Placental pericyte (primary cell): ENCODE data around the gene ITGB1BP1.

DNA sequence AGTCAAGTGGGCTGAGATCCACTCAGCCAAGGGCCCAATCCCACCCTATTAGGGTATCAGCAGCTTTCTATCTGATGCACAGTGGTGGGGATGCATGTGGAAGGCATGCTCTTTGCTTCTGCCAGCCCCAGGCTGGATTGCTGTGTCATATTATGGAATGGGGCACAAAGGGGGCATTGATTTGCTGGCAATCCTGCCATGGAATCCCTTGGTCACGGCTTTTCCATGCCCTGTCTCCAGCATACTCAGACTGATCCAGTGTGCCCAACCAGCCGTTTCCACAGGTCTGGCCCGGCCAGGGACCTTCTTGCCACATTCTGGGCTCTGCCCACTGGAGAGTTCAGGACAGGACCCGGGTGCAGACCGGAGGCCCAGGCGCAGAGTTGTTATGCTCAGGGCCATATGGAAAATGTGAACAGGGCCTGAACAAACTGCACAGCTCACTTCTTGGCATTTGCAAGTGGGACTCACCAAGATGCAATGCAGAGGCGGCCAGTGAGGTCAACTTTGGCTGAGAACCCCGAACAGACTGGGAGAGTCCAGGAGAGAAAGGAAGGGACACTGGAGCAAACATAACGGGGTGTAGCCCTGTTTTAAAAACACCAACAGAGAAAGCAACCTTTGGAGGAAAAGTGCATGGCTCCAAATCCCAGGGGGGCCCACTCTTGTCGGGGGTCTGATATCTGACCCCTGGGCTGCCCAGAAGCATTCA is 15.6 kb upstream of the ASAP2 start:
- CAGE, long polyA plus RNA = no peak

DNA sequence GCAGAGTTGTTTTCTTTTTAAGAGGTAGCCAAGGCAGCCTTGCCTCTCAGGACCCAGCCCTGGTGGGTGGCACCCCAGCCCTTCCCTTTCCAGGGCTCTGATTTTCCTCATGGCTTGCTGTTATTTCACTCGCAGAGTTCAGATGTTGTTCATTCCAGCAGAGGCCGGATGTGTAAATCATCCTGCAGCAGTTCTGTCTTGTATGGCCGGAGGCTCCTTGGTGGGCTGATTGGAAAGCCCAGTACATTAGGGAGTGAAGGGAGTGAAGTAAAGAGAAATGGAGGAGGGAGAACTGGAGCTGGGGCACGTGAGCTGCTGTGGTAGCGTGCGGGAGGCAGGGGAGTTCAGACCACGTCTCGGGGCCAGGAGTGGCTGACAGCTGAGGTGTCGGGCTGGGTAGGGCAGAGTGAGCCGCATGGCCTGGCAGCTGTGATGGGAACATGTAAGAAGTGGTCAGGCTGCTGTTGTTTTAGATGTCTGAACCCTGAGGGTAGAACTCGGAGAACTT is 28.8 kb downstream of the ASAP2 start:
- CAGE, long polyA plus RNA = no peak

GRCh38 chr2:9286651-9287492 is 80.3 kb downstream of the ASAP2 start:
- CAGE, long polyA plus RNA = no peak

- CAGE, long polyA plus RNA = no peak
Measured at GRCh38 chr2:9304851-9305668, 98.4 kb downstream of the ASAP2 start.

GRCh38 chr2:9330763-9331390 is 92.5 kb downstream of the ITGB1BP1 start:
- CAGE, long polyA plus RNA = no peak

DNA sequence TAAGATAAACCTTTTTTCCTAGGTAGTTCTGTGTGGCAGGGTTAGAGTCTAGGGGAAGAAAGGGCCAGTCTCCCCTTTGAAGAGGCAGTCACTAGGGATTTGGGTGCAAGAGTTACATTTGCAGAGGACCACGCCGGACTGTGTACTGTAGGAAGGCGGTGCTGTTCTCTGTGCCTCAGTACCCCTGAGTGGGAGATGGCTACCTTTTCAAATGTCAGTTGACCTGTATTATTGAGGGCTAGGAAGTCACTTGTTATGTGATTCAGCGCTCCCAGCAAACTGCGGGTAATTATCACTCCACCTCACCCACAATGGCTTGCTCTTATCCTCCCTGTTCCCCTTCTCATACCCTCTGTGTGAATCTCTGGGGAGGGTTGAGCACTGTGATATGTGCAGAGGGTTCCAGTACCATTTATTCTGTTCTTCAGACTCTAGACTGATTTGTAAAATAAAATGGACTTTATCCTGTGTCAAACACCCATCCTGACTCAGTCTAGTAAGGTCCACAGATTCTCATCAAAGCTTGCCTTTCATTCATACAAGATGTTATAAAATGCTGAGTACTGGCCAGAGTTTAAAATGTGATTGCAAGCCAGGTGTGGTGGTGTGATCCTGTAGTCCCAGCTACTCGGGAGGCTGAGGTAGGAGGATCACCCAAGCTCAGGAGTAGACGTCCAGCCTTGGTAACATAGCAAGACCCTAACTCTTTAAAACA is 71.7 kb downstream of the ITGB1BP1 start:
- CAGE, long polyA plus RNA = no peak

DNA sequence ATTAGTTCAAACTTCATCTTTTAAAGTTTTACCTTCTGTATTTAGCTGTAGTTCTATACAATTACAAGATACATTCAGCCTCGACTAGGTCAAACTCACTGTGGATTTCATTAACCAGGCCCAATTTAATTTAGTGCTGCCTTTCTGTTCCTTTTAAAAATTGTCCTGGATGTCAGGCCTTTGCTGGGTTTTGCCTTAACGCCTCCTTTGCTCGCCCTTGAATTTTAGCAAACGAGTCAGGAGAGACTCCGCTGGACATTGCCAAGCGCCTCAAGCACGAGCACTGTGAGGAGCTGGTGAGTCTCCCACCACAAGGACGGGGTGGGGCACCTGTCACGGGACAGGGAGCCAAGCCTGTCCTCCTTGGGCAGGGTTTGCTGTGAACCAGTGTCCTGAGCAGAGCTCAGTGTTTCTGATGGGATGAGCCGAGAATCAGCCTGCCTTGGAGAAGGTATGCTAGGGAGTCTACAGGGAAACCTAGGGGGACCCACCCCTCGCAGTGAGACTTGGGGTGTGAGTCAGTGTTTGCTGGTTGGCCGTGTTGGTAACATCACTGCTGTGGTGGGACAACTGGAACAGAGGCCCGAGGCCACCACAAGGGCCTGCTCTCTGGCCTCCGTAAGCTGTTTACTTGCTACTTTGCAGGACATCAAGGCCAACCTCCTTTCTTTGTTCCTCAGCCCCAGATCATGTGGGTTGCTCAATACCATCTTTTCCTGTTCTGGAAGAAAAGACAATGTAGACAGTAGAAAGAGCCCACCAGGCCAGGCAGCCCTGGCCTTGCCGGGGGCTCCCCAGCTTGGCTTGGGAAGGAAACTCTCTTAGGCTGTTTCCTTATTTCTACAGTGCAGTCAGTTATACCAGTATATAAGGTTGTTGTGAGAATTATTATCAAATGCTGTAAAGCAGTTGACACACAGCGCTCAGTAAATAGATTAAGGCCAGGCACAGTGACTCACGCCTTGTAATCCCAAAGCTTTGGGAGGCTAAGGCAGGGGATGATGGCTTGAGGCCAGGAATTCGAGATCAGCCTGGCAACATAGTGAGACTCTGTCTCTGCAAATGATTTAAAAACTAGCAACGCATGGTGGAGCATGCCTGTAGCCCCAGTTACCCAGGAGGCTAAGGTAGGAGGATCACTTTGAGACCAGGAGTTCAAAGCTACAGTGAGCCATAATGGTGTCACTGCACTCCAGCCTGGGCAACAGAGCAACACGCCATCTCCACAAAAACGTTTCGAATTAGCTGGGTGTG is 42.4 kb downstream of the ITGB1BP1 start:
- CAGE, long polyA plus RNA = no peak

DNA sequence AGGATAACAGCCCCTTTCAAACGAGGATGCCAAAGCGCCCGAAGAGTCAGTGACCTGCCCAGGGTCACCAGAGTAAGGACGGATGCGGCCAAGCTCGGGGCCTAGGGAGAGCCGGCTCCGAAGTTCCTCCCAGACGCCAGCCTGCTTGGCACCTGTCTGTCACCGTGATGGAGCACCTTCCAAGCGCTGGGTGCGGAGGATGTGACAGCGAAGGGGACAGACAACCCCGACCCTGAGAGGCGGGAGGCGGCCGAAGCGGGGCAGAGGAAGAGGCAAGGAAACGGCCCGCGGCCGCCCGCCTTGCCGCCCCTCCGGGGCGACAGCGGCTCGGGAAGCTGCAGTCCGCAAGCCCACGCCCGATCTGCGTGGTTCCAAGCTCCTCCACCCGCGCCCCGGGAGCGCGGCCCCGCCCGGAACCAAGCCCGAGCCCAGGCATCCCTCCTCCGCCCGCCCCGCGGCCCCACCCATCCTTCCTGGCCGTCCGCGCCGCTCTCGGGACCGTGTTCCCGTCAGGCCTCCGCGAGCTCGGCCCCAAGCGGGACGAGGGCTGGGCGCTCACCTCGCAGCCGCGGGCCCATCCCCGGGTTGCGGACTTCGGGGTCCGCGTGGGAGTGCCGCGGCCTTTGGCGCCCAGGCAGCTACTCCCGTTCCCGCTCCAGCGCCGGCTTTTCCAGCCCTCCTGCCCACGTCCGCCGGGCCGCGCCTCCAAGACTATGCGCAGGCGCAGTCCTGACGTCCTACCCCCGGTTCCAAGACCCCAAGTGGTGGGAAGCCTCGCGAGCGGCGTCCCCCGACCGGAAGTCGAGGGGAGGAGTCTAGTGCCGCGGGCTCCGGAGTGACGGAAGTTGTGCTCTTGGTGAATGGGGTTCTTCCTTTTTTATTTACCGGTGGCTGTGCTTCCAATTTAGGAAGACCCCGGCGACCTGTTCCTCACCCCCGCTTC is at the start of gene ITGB1BP1:
ITGB1BP1 (minus strand) TSS at position 715 of the 943 bp plus-strand sequence.
- CAGE, long polyA plus RNA = no peak

- CAGE, long polyA plus RNA = no peak
Measured at GRCh38 chr2:9667836-9668415, 37.1 kb upstream of the YWHAQ start.

DNA sequence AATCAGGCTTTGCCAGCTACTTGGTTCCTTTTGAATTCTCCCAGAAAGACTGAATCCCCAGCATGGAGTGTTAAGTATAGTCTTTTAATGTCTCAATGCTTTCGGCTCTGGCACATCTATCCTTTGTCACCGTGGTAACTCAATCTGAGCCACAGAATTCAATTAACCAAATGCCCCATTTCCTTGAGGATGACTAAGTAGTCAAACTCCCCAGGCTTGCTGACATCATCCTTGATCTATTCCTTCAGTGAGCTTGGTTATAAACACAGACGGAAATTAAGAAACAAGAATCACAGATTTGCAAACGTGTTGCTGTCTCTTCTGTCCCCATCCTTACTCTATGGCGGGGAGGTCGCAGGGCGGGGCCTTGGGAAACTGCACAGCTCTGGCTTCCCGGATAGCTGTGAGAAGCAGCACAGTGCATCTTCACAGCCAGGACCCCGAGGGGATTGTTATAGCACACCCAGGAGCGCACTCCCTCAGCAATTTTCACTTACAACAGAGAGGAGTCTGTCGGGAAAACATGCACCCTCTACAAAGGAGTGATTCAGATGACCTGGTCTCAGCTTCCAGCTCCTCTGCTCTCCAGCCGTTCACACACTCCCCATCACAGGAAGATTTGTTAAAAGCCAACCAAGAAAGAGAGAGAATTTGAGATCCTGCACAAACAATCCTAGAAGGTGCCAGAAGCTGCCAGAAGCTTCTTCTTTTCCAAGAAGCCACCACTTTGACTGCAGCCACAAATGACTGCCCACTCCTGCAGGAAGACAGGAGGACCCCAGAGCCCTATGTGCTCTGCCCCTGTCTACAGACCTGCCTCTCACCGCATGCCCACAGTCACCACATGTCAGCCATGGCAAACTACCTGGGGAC is 44.8 kb upstream of the YWHAQ start:
- CAGE, long polyA plus RNA = no peak

GRCh38 chr2:9767705-9768692 is 75.3 kb upstream of the TAF1B start:
- CAGE, long polyA plus RNA = no peak

- CAGE, long polyA plus RNA = no peak
Measured at GRCh38 chr2:9779853-9780377, 63.4 kb upstream of the TAF1B start.

DNA sequence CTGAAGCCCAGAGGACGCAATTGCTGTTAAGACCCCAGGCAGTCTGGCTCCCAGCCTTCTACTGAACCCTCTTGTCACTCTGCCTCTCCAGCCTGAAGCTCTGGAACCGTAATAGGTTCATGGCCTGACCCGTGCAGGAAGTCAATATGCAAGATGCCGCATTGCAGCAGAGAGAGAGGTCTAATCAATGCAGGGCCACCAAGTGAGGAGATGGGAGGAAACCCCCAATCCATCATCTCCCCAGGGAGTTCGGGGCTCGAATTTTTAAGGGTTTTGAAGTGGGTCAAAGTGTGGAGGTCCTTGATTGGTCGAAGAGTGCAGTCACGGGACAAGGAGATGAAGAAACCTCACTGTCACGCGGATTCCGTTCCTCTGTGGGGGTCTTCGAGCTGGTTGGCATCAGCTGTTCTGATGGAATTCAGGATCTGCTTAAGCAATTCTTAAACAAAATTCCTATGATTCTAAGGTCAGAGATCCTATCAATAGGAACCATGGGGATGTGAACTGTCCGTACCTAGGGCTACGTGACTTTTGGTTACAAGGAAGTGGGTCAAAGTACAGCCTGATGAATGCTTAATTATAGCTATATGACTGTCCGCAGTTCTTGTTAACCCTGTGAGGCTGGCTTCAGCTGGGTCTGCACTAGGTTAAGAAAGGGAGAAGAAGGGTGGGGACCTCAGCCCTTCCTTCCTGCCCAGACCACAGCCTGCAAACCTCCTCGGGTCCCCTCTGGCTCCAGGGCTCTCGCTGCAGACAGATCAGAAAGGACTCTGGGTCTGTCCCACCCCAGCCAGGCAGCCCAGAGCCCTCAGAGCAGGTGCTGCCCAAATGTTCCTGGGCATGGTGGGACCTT is 44.3 kb upstream of the TAF1B start:
- CAGE, long polyA plus RNA = no peak

GRCh38 chr2:9845137-9845664 is 1.9 kb downstream of the TAF1B start:
- CAGE, long polyA plus RNA = no peak

GRCh38 chr2:9997992-9998402 is 45.4 kb upstream of the KLF11 start:
- CAGE, long polyA plus RNA = no peak

DNA sequence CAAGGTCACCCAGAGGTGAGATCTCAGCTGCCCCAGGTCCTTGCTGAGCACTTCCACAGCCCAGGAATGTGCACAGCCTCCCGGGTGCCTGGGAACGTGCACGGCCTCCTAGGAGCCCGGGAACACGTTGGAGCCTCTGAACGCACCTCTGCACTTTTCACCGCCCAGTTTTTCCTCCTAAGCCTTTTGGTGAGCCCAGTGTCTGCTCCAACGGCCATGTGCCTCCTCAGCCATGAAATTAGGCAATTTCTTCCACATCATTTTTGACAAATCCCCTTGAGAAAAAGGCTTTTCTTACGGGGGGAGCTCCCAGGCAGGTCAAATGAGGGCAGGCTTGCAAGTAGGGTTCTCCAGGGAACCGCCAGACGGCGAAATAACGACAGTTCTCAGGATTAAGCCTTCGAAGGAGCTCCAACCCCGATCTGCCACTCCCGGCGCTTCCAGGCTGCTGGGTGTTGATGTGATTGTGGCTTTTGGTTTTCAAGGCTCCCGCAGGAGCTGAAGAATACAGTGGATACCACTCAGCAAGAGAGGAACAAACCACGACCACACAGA is 35.0 kb upstream of the KLF11 start:
- CAGE, long polyA plus RNA = no peak

- CAGE, long polyA plus RNA = no peak
Measured at GRCh38 chr2:10044680-10045002, 1.3 kb downstream of the KLF11 start.

GRCh38 chr2:10119862-10121082 is 2.3 kb upstream of the RRM2 start:
- CAGE, long polyA plus RNA = no peak

DNA sequence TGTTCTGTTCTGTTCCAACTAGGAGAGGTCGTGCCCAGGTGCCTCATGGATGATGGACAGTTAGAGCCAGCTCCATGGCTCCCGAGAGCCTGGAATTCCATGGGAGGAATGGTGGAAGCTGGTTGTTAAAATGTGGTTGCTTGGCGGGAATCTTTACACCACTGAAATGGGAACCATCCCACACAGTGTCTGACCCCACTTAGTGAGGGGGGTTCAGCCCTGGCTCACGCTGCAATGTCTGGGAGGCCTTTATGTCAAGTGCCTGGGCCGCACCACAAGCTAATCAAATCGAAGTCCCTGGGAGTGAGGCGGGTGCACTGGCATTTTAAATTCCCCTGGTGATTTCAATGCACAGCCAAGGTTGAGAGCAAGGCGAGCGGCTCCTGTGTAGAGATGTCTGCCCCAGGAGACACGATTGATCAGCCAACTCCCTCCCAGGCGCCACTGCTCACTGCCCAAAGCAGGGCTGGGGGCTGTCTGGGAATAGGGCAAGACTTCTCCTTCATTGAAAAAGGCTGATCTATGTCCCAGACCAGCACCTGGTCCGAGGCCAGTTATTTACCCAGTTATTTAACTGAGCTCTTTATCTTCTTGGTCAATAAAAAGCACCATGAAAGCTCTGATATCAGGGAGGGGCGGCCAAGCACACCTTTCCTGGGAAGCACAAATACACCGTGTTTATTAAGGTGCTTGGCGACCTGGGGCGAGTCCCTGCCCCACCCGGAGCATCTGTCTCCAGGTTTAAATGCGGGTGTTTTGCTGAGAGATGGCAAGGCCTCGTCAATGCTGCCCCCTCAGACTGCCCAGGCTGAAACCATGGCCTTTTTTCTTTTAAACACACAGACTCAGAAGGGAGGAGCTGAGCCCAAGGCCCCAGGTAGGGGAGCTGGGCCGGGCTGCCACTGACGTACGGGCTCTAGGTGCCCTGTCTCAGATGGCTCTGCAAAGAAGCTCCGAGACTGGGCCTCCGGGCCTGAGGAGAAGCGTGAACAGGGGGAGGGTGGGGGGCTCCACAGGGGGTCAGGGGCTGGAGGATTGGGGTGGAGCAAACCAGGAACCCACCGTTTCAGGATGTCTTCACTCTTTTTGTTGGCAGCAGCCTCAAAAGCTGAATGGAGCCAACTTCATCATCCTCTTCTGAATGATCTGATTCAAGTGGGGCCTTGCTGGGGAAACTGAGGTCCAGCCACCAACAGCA is 74.0 kb upstream of the HPCAL1 start:
- CAGE, long polyA plus RNA = no peak

GRCh38 chr2:10297995-10298261 is 4.8 kb upstream of the HPCAL1 start:
- CAGE, long polyA plus RNA = no peak